Parietal lobe (tissue), 2 donors: ENCODE results near the genes VCX2 and AMELX.

DNA sequence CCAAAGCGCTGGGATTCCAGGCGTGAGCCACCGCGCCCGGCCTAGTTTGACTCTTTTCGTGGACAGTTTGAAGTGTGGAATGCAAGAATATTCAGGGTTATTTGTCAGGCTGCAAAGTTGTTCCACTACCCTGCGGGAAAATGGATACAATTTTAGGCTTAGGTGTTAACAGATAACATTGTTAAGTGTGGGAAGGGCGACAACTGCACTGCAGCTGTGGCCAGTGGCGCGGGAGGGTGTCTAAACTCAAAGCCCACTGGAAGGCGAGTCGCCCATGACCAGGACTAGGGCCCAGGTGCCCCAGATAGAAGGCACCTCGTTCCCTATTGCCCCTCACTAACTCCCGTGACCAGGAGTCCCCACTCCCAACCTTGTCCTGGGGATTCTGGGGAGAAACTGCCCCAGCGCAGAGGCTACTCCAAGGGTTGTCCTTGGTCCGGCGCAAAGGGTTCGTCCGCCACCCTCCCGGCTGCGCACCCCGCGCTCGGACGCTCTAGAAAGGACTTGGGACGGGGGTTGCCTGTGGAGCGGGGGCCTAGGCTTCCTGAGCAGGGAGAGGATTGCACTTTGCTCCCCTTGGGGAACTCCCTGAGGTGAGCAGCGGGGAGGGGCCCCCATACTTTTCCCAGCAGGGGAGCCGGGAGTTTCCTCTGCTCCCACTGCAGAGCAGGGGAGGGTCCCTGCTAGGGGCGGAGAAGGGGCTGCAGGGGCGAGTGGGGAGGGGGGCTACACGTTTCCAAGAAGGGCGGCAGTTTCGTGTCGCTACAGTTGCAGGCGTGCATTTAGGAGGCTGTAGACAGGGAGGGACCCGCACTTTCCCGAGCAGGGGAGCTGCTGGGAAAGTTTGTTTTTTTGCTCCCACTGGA lies 902 bp upstream of the CD99 start:
- RAMPAGE, long total RNA = no peak

- RAMPAGE, long total RNA = no peak
These were observed 6.6 kb downstream of the CD99 start for GRCh38 chrX:2697344-2698347.

DNA sequence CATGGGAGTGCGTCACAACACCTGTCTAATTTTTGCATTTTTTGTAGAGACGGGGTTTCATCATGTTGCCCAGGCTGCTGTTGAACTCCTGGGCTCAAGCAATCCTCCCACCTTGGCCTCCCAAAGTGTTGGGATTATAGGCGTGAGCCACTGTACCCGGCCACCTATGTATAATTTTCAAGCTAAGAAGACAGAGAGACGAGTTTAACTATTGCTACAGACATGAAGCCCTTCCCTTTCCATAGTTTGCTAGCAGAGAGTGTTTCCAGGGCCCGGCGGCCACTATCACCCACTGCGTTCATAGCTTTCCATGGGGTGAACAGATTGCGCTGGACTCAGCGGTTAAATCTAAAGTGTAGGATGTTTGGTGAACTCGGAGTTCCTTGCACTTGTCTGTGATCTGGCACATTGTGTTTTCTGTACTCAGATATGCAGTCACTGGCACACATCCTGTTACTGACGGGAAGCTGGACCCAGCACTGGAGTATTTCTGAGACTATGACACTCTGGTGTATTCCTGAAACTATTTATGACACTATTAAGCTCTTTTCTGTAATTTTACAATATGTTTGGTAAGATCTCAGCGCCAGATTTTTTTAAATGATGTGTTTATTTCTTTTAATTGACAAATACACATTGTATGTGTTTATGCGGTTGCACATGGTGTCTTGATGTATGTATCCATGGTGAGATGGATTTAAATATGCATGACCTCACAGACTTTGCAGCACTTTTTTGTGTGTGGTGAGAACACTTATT lies 13.9 kb downstream of the CD99 start:
- RAMPAGE, long total RNA = no peak

- RAMPAGE, long total RNA = no peak
These were observed 579.8 kb downstream of the NLGN4X start for GRCh38 chrX:5648761-5649361.

GRCh38 chrX:6227644-6227947 lies 1.1 kb downstream of the NLGN4X start:
- RAMPAGE, long total RNA = no peak

DNA sequence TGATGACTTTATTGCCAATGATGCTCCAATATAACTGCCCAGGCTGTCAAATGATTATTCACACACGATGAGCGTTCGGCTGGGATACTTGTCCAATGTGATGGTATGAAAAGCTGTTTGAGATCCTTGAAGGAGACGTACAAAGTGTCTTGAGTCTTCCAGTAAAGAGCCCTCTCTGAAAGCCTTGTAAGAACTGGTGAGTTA lies 11.8 kb upstream of the PUDP start:
- RAMPAGE, long total RNA = no peak

- RAMPAGE, long total RNA = no peak
These were observed at the start of gene VCX2 for GRCh38 chrX:8171211-8171613. TSS of gene VCX2 (minus strand) at chrX:8171267.

GRCh38 chrX:9163421-9163874 lies 129.5 kb upstream of the FAM9B start:
- RAMPAGE, long total RNA = no peak

GRCh38 chrX:9278618-9279539 lies 186.0 kb upstream of the TBL1X start:
- RAMPAGE, long total RNA = no peak

GRCh38 chrX:9342352-9342929 lies 122.4 kb upstream of the TBL1X start:
- RAMPAGE, long total RNA = no peak

DNA sequence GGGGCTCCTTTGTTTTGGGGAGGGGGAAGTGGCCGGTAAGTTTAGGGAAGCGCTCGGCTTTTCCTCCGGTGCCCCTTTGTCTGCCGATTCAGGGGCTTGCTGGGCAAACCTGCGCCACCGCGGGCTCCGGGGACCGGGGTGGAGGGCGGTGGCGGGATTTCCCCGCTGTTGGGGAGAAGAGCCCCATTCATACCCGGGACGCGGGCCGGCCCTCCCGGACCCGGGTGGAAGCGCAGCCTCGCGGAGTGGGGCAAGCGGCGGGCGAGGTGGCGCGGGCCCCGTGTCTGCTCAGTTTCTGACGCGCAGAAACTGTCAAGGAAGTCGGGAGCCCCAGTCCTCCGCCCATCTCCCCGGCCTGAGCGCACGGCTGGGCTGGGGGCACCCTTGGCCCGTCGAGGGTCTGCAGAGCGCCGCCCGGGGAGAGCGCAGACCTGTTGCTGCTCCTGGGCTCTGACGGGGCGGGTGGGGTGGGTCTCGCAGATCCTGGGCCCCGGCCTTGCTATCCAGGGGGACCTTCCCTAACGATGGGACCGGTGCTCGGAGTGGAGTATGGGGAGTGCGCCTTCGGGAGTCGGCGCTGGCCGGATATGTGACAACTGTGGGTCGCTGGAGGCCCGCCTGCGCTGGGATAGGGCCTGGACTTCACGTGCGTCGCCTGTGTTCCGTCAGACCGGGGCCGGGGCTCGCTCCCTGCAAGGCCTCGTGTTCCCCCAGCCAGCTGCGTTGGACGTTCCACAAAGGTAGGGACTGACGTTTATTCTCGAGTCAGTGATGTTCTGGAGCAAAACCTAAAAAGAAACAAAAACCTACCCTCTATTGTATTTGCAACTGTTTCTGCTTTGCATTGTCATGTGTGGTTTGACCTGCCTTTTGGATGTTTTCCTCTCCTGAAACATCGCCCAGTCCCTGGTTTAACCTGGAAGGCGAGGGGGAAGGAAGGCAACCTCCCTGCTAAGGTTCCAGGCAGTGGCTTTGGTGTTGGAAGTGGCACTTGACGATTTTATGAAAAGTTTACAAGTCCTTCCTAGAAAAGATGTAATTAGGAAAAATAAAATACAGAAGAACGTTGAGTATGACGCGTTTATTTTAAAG lies 1.2 kb downstream of the TBL1X start:
- RAMPAGE, long total RNA = no peak

DNA sequence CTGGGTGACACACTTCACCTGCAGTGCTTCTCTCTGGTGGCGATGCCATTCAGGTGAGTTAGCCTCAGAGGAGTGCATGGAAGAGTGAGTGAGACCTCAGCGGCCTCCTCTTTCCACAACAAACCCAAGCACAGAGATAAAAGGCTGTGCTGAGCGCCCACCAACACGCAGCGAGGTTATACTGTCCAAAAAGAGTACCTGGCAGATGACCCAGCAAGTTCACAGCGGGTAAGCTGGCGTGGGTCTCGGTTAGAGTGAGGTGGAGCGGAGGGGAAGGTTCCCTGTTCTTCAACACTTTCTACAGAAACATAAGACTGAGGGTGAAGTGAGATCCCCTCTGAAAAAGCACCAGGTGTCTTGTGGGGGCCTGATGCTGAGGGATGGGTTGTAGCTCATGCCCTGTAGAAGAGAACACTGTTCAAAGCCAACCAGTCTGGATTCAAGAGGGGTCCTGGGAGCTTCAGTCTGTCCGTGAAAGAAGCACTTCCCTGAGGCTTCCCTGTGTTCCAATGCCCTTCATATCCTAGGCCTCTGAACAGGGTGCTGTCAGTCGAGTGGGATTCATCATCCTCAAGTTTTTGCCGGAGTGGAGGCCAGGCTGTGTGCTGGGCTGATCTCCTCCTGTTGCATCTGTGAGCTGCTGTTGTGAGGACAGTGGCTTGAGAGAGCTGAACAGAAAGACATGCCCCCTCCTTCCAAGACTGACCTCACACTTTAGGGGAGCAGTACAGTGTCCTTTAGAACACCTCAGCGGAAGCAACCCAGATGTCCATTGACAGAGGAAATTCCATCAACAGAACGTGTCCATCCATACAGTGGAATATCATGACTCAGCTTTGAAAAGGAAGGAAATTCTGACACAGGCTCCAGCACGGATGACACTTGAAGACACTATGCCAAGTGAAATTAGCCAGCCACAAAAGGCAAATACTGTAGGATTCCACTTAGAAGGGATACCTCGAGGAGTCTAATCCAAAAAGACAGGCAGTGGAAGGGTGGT lies 103.8 kb downstream of the GPR143 start:
- RAMPAGE, long total RNA = no peak

- RAMPAGE, long total RNA = no peak
These were observed 77.8 kb downstream of the GPR143 start for GRCh38 chrX:9687846-9688338.

GRCh38 chrX:9909250-9909540 lies 58.0 kb upstream of the CLDN34 start:
- RAMPAGE, long total RNA = no peak

- RAMPAGE, long total RNA = no peak
These were observed 55.8 kb upstream of the CLCN4 start for GRCh38 chrX:10100836-10101562.

GRCh38 chrX:10172918-10173281 lies 16.1 kb downstream of the CLCN4 start:
- RAMPAGE, long total RNA = no peak

DNA sequence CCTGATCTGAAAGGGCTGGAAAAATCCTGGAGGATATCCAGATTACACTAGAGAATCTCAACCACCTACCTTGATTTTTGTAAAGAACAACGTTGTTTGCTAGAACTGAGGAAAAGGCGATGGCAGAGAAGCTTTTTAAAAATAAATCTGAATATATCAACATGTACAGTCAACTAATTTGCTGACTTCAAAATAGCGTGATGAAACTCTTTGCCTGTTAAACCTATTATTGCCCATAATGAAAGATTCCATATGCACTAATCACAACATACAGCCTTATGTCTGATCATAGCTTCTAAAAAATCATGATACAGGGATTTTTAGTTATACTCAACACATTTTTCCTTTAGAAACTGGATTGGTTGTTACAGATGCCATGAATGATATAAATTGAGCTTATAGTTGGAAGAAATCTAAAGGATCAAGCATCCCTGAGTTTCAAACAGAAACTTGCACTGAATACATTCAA lies at the start of gene AMELX:
Gene AMELX (plus strand): TSS at position 416 of the 469 bp plus-strand sequence.
- RAMPAGE, long total RNA = no peak

DNA sequence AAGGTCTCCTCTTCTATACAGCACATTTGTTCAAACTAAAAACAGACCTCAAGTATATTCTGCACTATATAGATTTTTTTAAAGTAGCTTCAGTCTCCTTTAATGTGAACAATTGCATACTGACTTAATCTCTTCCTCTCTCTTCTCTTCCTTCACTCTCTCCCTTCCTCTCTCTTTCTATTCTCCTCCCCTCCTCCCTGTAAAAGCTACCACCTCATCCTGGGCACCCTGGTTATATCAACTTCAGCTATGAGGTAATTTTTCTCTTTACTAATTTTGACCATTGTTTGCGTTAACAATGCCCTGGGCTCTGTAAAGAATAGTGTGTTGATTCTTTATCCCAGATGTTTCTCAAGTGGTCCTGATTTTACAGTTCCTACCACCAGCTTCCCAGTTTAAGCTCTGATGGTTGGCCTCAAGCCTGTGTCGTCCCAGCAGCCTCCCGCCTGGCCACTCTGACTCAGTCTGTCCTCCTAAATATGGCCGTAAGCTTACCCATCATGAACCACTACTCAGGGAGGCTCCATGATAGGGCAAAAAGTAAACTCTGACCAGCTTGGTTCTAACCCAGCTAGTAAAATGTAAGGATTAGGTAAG lies 3.5 kb downstream of the AMELX start:
- RAMPAGE, long total RNA = no peak

DNA sequence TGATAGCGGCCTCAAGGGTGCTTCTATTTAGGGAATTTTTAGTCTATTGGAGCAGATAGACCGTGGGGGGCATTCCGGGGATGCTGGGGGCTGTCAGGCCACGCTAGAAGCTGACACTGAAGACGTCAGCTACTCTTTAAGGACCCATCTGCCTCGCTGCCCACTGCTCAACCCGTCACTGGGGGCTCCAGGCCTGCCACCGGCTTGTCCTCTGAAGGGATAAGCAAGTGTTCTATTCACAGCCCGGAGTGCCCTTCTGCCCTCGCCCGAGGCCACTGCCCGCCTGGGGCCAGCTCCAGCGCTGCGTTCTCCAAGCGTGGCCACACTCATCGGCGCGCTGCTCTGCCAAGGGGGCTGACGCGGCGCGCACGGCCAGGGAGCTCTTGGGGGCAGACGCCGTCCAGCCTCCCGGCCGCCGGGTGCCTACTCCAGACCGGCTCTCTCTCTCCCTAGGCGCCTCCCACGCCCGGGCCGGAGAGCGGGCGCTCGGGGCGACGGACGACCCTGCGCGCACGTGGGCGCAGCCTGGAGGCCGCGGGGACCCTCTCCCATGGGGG lies 556 bp upstream of the MSL3 start:
- RAMPAGE, long total RNA = no peak

DNA sequence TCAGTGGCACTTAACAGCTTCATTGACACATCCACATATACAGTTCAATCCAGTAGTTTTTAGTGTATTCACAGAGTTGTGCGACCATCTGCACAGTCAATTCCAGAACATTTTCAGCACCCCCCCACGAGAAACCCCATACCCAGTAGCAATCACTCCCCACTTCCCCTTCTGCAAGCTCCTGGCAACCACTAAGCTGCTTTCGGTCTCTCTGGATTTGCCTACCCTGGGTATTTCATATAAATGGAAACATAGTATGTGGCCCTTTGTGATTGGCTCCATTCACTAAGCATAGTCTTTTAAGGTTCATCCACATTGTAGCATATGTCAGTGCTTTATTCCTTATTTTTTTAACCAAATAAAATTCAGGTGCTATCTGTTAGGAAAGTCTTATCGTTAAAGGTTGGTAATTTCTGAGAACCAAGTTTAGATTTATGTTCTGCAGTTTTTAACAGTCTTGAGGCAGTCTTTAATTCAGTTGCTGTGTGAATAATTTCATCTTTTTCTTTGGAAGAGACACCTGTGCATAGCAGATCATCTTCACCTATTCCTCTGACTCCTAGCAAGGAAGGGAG lies 10.1 kb downstream of the MSL3 start:
- RAMPAGE, long total RNA = no peak